Ishikawa (cell line): ENCODE measurements around a stretch of chr16.

DNA sequence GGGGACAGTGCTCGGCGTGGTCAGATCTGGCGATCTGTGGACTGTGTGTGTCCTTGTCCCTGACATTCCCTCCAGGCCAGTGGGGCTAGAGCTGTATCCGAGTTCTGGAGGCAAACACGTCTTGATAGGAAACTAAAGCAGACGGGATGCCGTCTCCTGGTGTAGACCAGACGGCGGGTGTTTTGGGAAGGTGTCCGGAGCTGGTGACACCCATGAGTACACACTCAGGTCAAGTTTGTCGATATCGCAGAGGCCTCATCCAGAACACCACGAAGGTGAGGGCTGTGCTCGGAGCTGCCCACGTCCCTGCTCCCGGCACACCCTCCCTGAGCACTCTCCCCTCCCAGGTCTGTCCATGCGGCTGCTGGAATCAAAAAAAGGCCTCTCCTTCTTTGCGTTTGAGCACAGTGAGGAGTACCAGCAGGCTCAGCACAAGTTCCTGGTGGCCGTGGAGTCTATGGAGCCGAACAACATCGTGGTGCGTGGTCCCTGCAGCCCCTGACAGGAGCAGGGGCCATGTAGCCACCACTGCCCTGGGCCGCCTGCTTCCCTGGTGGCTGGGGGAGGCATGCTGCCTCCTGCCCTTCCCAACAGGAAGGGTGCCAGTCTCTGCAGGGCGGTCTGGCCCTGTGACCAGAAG, 20.1 kb downstream of the TCF25 start:
- RRBS = 96% methylated on average over 4 of the region's 24 CpGs

GRCh38 chr16:89917554-89918211, 979 bp upstream of the MC1R start:
- RRBS = 2% methylated on average over 3 of the region's 31 CpGs

- RRBS = no CpG with 5 or more reads among the region's 29 CpGs
Measured at GRCh38 chr16:89923819-89924319, 727 bp downstream of the TUBB3 start.

DNA sequence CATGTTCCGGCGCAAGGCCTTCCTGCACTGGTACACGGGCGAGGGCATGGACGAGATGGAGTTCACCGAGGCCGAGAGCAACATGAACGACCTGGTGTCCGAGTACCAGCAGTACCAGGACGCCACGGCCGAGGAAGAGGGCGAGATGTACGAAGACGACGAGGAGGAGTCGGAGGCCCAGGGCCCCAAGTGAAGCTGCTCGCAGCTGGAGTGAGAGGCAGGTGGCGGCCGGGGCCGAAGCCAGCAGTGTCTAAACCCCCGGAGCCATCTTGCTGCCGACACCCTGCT, 12.4 kb downstream of the TUBB3 start:
- RRBS = no CpG with 5 or more reads among the region's 23 CpGs

DNA sequence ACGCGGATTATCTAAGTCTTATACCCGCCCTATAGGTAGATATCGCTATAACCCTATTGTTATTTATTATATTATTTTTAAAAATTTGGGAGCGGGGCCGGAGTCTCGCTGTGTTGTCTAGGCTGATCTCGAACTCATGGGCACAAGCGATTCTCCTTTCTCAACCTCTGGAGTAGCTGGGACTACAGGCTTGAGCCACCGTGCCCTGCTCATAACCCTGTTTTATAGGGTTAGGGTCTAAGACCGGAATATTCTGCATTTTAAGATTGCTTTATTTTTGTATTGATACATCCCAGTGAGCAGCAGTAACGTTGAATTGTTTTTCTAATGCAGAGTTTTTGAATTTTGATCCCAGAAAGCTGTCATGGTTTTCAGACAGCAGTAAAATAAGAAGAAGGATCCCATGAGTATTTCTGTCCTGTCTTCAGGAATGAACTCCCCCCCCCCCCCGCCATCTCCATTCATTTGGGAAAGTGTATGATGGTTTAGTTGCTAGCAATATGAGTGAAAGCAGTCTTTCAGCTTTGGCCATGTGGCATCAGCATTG, 24.8 kb downstream of the DEF8 start:
- RRBS = no CpG with 5 or more reads among the region's 13 CpGs